Upper lobe of left lung (tissue), 5 donors: ENCODE measurements around the gene C1orf167.

GRCh38 chr1:10660027-10660660 lies 136.3 kb downstream of the CASZ1 start:
- PRO-cap, 2 experiments, result no peak in any of the 2 experiments
- RAMPAGE, long total RNA, 4 experiments, result no peak in any of the 4 experiments

DNA sequence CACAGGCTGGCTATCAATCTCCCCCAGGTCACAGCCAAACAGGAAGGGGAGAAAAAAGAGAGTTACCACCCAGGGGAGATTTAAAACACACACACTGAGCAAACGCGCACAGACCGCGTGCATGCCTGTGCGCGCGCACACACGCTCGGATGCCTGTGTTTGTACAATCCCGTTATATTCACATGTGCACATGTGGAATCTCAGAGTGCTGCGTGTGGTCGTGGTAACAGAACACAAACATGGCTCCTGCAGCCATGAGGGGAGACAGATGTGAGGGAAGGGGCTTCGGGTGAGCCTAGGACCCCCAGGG lies 125.3 kb downstream of the CASZ1 start:
- PRO-cap, 2 experiments, result peak in 1 of 2 experiments; most common plus-strand start position 203 of the sequence (in 1)
- RAMPAGE, long total RNA, 4 experiments, result no peak in any of the 4 experiments

GRCh38 chr1:10696154-10696642 lies 100.2 kb downstream of the CASZ1 start:
- PRO-cap, 2 experiments, result no peak in any of the 2 experiments
- RAMPAGE, long total RNA, 4 experiments, result start-site peak on the minus strand in 1 of 4 experiments, at chr1:10696226-10696311 at its widest, 5 reads per replicate

DNA sequence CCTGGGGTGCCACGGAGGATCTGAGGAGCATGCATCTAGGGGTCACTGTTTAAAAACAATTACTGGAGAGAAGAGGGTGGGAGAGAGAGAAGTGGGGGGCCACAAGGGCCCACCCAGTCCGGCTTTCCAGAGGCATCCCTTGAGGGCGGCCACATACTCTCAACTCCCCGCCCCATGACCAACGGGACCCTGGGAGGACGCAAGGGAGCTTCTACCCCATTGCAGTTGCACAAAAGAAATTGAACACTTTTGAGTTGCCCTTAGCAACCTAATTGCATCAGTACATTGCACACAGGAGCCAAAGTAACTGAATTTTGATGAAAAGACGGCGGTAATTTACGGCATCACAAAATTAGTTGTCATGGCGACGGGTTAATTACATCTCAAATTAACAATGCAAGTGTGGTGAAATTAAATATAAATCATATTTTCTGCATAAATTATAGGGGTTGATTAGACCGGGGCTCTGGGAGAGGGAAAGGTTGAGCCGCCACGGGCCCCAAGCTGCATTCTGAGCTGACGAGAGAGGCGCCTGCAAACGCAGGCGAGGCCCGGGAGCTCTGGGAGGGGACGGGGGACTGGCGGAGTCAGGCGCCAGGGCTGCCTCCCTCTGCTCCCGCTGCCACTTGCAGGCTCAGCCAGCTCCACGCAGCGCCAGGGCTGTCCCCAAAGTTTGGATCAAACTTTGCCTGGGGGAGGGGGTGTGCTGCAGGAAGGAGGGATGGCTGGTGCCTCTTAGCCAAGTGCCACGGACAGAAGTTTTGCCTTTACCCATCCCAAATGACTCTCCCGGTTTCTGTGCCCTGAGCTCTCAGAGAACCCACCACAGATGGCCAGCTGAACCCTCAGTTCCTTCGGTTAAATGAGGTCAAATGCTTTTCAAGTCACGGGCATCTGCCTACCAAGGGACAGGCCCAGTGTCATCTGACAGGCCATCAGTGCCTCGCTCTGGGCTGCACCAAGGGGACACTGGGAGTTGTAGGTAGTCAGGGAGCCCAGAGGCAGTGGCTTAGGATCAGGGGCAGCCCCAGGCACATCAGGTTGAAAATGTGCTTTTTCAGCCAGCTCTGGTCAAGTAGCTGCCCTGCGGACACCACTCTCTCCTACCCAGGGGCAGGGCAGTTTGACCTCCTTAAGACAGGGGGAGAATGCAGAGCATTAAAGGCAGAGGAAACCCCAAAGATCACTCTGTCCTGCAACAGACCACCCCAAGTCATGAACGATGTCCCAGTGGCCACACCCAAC lies 61.2 kb downstream of the CASZ1 start:
- PRO-cap, 2 experiments, result peak in 1 of 2 experiments; most common plus-strand start position 974 of the sequence (in 1); most common minus-strand start position 835 of the sequence (in 1)
- RAMPAGE, long total RNA, 4 experiments, result no peak in any of the 4 experiments

DNA sequence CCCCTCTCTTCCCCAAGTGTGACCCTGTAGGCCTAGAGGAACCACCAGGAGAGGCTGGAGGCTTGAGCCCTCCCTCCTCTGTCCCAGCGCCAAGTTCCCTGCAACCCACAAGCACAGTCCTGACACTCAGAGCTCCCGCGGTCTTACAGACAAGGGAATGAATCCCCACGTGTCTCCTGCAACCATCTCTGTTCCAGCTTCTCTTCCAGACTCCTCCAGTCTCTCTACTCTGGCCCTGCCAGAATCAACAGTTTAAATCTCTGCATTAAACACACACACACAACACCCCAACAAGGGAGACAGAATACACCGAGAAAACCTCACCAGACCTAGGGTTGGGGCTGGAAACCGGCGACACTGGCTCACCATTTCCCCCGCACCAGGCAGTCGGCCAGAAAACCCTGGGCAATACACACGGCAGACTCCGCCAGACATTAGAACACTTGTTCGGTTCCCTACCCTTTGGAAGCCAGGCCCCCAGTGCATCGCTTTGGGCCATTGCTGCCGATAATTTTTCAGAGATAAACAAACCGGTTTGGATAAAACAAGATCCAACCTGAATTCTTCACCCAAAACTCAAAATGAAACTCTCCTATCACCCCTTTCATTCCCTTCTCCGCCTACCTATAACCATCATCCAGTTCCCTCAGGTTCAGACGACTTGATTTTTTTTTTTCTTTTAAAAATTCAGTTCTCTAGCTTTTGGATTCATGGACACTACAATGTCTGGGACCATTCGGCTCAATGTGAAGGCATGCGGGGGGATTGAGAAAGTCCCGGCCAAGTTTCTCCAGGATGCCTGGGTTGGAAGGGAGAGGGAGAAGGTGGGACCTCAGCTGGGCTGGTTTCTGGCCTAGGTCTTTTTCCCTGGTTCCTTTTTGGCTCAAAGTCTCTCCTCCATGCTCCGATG lies 21.5 kb downstream of the CASZ1 start:
- PRO-cap, 2 experiments, result no peak in any of the 2 experiments
- RAMPAGE, long total RNA, 4 experiments, result no peak in any of the 4 experiments

- PRO-cap, 2 experiments, result no peak in any of the 2 experiments
- RAMPAGE, long total RNA, 4 experiments, result no peak in any of the 4 experiments
Measured at GRCh38 chr1:10778480-10779703, 17.6 kb downstream of the CASZ1 start.

DNA sequence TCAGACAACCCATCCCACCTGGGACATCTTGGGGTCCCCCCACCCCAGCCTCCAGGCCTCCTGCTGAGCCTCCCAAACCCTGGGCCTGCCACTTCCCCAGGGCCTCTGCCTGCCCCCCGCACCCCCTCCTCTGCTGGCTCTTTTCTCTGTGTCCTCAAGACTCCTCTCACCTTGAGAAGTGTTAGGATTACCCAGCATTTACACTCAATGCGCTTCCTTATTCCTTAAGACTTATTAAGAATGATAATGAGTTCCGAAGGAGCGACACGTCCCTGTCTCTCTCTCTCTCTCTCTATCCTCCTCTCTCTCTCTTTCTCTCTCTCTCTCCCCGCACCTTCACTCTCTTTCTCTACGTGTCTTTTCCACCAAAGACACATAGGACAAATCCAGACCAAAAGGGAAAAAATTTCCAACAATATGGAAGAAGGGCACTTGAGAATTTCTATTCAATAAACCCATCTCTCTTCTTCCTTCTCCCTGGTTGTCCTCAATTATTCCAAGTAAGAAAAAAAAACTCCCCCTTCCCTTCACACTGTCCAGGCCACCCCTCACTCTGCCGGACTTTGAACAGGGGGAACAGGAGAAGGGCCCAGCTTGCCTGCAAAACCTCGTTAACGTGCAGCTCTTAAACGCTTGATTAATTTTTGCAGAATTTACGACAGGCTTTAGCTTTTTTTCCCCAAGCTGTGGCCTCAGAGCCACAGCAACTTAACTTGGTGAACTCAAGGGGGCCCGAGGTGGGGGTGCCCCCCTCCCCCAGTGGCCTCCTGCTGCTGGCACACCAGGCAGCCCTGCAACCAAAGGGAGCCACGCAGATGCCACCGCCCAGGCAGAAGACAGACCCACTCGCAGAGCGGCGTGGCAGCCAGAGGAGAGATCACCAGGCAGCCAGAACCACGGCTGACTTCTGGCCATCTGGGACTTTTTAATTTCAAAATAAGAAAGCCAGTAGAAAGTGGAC lies 6.9 kb downstream of the CASZ1 start:
- PRO-cap, 2 experiments, result no peak in any of the 2 experiments
- RAMPAGE, long total RNA, 4 experiments, result start-site peak on the minus strand in 1 of 4 experiments, centred at position 433 of the sequence, 5 reads per replicate

DNA sequence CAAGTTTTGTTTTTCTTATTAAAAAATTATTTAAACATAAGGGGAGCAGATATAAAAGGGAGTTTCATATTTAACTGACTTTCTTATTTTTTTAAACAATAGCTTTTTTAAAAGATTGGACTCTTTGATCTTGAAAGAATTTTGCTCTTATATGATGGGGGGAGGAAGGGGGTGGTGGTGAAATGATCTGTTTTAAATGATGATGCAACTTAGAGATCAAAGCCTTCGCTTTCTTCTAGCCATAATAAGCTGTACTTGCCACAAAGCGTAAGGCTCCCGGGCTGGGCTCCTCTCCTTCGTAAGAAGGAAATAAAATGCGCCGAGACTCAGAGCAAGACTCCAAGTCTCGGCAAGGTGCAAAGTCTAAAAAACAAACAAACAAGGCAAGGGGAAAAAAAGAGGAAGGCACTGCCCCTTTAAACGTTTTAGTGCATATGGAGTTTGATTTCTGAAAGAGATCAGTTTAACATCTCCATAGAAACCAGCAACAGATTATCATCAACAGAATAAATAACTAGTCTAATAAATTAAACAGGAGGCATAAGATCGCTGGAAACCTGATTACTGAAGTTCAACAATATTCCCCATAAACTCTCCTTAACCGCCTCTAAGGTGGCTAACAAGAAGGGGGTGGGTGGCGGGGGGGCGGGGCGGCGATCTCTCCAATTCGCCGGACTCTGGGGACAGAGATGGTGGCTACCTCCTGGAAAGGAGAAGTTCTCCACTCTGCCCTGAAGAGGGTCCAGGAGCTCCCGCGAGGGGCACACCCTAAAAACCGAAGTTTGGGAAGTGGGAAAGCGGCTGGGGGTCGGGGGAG lies 3.2 kb downstream of the CASZ1 start:
- PRO-cap, 2 experiments, result no peak in any of the 2 experiments
- RAMPAGE, long total RNA, 4 experiments, result no peak in any of the 4 experiments

DNA sequence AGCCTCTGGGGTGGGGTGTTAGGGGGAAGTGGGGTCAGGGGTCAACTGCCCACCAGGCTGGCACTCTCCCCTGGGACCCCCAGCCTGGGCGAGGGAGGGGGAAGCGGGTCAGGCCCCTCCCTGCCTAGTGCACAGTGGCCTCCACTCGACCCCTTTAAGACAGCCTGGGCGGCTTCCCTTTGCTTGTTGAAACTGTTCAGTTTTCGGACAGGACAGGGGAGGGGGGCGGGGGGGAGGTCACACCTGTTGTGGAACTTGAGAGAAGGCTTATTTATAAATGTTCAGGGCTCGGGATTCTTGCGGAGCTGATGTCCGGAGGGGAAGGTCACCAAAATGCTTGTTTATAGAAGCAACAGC lies 59.6 kb upstream of the CASZ1 start:
- PRO-cap, 2 experiments, result peak in 1 of 2 experiments; most common plus-strand start position 300 of the sequence (in 1)
- RAMPAGE, long total RNA, 4 experiments, result no peak in any of the 4 experiments

GRCh38 chr1:10862668-10863187 lies 66.3 kb upstream of the CASZ1 start:
- PRO-cap, 2 experiments, result no peak in any of the 2 experiments
- RAMPAGE, long total RNA, 4 experiments, result no peak in any of the 4 experiments

GRCh38 chr1:10974044-10974479 lies 7.8 kb downstream of the C1orf127 start:
- PRO-cap, 2 experiments, result peak in 1 of 2 experiments; most common plus-strand start chr1:10974305 (in 1)
- RAMPAGE, long total RNA, 4 experiments, result no peak in any of the 4 experiments

GRCh38 chr1:11052344-11053694 lies 5.8 kb upstream of the MASP2 start:
- PRO-cap, 2 experiments, result no peak in any of the 2 experiments
- RAMPAGE, long total RNA, 4 experiments, result no peak in any of the 4 experiments

GRCh38 chr1:11060106-11060639 lies 355 bp upstream of the SRM start:
- PRO-cap, 2 experiments, result peak in 2 of 2 experiments; most common plus-strand start chr1:11060151 (in 1)
- RAMPAGE, long total RNA, 4 experiments, result start-site peak on the plus strand in 1 of 4 experiments, at chr1:11060283-11060319 at its widest, 8 reads per replicate

DNA sequence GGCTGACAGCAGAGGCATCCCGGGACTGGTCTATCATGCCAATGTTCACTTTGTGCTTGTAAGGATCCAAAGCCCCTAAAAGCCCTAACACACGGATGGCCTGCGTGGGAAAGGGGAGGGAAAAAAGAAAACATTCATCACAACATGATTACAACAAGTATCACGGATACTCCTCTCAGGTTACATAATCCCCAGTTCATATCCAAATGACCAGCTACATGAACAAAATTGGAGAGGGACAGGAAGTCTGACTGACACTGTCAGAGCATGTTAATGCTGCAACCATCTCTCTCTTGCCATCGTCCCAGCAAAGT lies 31.4 kb downstream of the MTOR start:
- PRO-cap, 2 experiments, result no peak in any of the 2 experiments
- RAMPAGE, long total RNA, 4 experiments, result no peak in any of the 4 experiments

DNA sequence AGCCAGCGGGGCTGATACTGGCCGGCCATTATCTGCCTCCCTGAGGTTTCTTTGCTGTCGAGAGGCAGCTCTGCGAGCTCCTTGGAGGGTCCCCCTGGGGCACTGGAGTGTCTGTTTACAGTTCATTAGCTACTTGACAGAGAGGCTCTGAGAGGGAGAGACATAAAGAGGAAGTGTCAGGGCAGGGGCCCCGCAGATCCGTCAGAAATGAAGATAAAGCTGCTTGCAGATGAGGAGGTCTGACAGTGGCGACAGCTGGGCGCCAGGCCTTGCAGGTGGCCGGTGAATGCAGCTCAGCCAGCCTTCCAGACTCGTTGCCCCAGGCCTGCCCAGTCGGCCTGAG lies 84.6 kb downstream of the DISP3 start:
- PRO-cap, 2 experiments, result no peak in any of the 2 experiments
- RAMPAGE, long total RNA, 4 experiments, result no peak in any of the 4 experiments

DNA sequence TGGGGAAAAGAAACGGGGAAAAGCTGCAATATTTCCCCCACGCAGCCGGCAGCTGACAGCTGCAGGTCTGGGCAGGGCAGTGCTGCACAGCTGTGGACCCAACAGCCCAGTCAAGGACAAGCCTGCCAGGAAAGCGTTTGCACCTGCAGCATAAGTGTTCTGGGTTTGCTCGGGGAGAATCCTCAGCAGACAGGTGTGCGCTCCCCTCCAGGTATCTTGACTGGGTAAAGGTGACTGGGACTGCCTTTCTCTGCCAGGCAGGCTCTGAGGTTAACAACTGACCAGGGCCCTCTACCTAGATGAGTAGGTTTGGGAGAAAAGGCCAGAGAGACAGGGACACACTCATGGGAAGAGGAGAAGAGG lies 53.3 kb downstream of the FBXO2 start:
- PRO-cap, 2 experiments, result no peak in any of the 2 experiments
- RAMPAGE, long total RNA, 4 experiments, result no peak in any of the 4 experiments

DNA sequence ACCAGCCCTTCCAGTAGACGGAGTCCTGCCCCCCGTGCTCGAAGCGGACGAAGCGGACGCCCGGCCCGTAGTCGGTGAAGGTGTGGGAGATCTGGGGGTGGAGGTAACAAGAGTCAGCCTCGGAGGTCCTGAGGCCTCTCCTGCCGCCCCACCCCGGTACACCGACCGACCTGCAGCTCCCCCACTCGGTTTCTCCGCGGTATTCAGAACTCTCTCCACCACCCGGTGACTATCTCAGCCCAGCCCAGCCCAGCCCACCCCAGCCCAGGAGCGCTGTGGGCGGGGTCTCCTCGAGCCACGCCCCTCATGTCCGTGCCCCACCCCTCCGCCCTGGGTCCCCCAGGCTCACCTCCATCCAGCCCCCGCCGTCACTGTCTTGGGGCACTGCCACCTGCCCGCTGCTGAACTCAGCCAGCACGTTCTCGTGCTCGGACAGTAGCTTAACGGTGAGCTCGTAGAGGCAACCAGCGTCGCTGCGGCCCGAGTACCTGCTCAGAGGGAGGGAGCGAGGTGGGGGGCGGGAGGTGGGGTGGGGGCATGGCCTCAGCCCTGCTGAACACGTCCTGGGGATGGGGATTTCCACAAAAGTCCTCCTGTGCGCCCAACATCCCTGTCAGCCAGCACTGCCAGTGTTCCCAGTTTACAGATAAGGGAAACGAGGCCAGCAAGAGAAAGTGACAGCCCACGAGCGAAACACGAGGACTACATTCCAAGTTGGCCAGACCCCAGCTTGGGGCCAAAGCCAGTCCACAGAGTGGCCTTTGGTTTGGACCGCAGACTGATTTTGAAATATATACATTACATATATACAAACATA lies 5.3 kb downstream of the FBXO2 start:
- PRO-cap, 2 experiments, result no peak in any of the 2 experiments
- RAMPAGE, long total RNA, 4 experiments, result no peak in any of the 4 experiments

DNA sequence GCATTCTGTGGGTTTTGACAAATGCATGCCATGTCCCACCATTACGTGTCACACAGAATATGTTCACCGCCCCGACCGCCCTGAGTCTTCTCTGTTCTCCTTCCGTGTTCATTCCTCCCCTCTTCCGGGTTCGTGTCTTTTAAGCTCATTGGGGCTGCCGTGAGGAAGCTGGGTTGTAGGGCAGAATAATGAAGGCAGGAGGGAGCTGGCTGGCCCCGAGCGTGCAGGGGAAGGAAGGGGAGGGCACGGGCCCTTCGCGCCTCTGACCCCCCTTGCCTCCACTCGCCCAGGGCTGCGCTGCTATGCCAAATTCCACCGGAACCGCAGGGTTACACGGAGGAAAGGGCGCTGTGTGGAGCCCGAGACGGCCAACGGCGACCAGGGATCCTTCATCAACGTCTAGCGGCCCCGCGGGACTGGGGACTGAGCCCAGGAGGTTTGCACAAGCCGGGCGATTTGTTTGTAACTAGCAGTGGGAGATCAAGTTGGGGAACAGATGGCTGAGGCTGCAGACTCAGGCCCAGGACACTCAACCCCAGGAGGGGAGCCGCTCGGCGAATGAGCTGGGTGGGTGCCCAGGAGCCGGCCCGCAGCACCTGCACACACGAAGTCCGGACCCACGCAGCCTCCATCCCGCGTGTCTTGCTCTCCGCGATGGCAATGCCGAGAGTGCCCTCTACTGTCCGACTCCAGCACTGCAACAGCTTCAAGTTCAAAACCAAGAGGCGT lies 16.5 kb upstream of the AGTRAP start:
- PRO-cap, 2 experiments, result peak in 1 of 2 experiments; most common plus-strand start position 150 of the sequence (in 1); most common minus-strand start position 93 of the sequence (in 1)
- RAMPAGE, long total RNA, 4 experiments, result no peak in any of the 4 experiments

GRCh38 chr1:11761834-11762459 lies at the start of gene C1orf167:
Gene C1orf167 (plus strand): TSS chr1:11762193.
- PRO-cap, 2 experiments, result no peak in any of the 2 experiments
- RAMPAGE, long total RNA, 4 experiments, result no peak in any of the 4 experiments

DNA sequence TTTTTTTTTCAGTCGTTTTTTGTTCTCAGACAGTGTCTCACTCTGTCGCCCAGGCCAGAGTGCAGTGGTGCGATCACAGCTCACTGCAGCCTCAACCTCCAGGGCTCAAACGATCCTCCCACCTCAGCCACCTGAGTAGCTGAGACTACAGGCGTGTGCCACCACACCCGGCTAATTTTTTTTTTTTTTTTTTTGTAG lies 19.4 kb downstream of the MTHFR start:
- PRO-cap, 2 experiments, result no peak in any of the 2 experiments
- RAMPAGE, long total RNA, 4 experiments, result no peak in any of the 4 experiments